REH cell (cell line): Measurements from ENCODE around the genes OR2F1, OR2A14, OR2A1 and TPK1.

DNA sequence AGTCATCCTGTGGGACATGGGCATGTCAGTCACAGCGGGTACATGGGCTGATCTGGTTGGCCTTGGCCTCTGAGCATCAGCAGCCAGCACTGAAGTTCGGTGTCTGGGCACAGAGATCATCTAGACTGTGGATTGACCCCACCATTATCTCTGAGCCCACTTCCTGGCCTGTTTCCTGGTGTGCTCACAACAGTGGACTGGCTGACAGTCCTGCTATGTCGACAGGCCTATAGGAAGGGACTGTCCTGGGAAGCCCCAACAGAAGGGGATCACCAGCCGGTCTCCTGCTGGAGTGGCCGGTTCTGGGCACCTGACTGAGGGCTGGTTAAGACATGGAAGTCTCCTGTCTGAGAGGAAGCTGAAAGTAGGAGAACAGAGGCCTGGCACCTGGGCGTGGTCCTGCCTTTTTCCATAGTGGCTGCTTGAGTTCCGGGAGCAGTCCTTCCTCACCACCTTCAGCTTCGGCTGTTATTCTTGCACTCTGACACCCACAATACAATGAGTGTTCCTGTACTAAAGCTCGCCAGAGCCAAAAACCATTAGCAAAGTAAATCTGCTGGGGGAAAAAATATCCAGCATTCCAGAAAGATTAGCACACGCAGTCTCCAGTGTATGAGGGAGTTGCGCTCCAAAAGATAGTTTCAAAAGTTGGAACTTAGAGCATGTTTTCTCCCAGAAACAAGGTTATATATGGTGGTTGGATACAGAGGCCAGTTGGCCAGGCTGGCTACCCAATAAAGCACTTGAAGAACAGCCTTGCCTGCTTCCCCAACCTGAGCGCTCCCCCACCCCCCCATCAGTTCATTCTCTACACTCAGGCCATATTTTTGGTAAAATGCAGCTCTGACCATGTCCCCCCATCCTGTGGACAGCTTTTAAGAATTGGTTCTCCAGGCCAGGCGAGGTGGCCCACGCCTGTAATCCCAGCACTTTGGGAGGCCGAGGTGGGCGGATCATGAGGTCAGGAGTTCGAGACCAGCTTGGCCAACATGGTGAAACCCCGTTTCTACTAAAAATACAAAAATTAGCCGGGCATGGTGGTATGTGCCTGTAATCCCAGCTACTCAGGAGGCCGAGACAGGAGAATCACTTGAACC is 11.0 kb downstream of the ZYX start:
- PRO-cap, result no peak

DNA sequence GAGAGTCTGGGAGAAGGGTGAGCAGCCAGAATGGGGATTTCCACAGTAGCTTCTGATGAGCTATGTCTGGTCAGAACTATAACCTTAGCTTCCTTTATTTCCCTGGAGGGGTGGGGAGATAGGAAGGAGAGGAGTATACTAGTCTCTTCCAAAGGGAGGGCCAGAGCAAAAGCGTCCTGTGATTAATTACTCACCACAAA is 41.8 kb downstream of the TAS2R41 start:
- PRO-cap, result no peak

GRCh38 chr7:143882607-143883173 is 19.3 kb downstream of the TCAF1 start:
- PRO-cap, result no peak

GRCh38 chr7:143954465-143955075 is at the start of gene OR2F1:
Gene OR2F1 (plus strand): TSS chr7:143954844.
- PRO-cap, result no peak

DNA sequence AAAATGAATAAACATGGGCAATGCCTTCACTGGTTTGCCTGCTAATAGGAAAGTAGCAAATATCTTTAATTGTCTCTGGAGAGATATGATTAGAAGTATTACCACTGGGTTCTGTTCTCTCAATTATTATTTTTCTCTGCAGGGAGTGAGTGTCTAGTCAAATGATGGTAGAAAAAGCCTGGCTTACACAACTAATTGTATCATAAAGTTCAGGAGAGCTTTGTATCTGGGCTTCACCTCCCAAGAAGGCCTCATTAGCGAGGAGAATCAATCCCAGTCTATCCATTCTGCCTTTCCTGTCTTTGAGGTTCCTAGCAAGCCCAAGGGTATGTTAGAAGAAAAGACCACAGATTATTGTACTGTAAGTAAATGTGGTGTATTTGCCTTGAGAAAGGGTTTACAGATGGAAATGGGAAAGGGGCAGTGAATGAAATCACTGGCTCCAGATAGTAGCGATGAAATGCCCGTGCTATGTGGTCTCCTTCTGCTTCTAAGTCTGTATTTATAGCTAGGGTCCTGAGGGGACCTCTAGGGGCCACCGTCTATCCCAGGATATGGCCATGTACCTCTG is at the start of gene OR2A14:
Gene OR2A14, plus strand, starts transcription at position 273 of the 571 bp plus-strand sequence.
- PRO-cap, result no peak

- PRO-cap, result no peak
Measured at GRCh38 chr7:144197996-144198491, 2.4 kb upstream of the ARHGEF35 start.

DNA sequence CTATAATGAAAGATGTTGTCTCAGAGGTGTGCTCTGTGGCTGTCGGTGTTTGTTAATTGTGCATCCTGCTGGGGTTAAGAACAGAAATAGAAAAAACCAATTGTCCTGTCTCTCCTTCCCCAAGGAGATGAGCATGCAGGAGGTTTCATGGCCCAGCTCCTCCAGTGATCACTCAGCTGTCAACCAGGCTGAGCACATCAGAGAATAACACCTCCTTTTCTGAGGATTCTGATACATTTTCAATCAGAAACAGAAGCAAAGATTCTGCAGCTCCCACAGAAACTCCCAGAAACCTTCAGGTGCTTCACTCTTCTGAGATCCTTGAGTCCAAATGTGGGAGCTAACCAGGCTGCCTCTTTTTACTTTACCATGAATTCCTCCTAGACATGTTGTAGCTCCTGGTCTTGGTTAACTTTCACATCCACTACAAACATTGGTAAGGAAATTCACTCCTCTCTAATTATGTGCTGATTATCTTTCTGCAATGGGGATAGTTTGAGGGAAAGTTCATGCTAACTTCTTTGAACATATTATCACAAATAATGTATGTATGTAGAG is at the start of gene OR2A1:
Gene OR2A1, plus strand, starts transcription at position 308 of the 558 bp plus-strand sequence.
- PRO-cap, result no peak

DNA sequence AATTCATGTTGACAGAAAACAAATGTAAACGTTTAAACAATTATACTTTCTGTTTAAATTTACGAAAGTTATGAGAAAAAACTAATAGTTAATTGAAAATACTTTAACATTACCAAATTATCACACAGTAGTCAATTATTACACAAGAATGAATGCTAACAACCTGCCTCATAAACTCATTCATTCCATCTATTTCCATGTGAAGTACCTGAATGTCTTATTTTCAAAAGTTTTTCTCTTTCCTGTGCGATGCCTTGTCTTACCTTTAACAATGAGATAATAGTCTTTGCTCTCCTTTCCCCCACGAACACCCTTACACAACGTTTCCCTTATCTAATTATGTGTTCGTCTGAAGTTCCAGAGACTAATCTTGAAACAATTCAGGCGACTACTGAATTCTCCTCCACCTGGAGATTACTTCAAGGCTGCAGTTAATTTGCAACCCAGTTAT is 1.5 kb downstream of the TPK1 start:
- PRO-cap, result no peak

GRCh38 chr7:144835157-144836273 is at the start of gene TPK1:
Gene TPK1 (minus strand): TSS chr7:144836053.
- PRO-cap, result bidirectional peak, plus-strand start at chr7:144835527, minus-strand start at chr7:144835238; bidirectional peak, plus-strand start at chr7:144836108, minus-strand start at chr7:144835971

DNA sequence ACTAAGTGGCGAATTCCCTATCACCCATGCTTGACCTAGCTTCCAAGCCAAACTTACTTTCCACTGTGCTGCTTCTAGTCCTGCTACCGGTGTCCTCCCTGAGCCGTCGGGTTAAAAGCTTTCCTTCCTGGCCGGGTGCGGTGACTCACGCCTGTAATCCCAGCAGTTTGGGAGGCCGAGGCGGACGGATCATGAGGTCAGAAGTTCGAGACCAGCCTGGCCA is 332 bp upstream of the TPK1 start:
- PRO-cap, result no peak

GRCh38 chr7:146750069-146750372 is 633.4 kb downstream of the CNTNAP2 start:
- PRO-cap, result no peak

DNA sequence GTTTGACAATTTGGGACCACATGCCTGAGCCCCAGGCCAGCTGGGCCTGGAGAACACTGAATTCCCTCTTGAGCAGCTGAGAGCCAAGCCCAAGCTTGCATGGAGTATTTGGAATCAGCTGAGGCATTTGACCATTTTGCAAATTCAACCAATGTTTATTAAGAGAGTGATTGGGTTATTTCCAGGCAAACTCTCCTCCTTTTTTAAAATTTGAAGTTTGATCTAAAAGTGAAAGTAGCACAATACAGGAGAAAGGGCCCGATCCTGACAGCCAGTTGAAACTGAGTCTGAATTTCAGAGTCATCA is 109.8 kb upstream of the C7orf33 start:
- PRO-cap, result no peak

GRCh38 chr7:148581729-148582055 is 8.9 kb upstream of the C7orf33 start:
- PRO-cap, result no peak

DNA sequence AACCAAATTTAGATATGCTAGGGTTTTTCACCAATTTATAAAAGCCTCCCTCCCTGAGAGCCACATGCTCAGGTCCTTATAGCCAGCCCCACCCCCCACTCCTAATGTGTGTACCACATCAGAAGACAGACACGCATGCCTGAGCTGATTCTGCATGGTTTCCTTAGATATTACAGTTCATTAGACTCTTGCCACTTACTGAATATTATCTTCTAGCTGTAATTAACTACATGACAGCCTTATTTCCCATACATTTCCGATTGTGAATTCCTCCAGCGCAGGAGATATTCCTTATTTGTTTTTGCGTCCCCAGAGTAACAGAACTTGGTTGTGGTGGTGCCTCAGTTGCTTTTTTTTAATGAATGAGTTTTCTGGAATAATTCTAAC is 2.1 kb downstream of the CUL1 start:
- PRO-cap, result no peak

- PRO-cap, result no peak
Measured at GRCh38 chr7:148772463-148773034, 73.8 kb downstream of the CUL1 start.

- PRO-cap, result no peak
Measured at GRCh38 chr7:148954774-148955317, 70.8 kb upstream of the EZH2 start.

- PRO-cap, result no peak
Measured at GRCh38 chr7:149147798-149148587, 740 bp downstream of the ZNF398 start.

DNA sequence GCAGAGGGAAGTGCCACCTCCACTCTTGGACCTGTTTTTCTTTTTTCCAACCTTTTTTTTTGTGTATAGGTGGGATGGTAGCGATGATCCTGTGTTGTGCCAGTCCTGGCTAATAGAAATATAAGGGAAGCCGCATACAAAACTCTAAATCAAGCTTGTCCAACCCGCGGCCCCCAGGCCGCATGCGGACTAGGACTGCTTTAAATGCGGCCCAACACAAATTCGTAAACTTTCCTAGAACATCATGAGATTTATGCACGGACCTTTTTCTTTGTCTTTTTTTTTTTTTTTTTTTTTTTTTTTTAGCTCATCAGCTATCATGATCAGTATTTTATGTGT is 1.3 kb downstream of the ZNF398 start:
- PRO-cap, result no peak

DNA sequence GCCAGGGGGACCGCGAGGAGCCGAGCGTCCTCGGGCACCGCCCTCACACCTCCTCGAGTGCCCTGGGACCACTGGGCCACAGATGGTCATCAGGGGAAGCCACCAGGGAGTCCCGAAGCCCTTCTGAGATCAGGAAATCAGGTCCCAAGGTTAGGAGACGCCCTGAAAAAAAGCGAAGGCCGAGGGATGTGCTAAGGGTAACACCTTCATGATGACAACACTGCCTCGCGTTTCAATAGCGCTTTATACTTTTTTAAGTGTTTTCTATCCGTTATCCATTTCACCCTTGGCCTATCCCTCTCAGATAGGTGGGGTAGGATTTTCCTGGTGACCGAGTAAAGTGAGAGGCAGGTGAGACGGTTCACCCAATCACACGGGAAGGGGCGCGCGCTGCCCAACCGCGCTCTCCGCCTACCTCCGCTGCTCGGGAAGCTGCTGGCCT is 14.6 kb upstream of the ZNF212 start:
- PRO-cap, result no peak

DNA sequence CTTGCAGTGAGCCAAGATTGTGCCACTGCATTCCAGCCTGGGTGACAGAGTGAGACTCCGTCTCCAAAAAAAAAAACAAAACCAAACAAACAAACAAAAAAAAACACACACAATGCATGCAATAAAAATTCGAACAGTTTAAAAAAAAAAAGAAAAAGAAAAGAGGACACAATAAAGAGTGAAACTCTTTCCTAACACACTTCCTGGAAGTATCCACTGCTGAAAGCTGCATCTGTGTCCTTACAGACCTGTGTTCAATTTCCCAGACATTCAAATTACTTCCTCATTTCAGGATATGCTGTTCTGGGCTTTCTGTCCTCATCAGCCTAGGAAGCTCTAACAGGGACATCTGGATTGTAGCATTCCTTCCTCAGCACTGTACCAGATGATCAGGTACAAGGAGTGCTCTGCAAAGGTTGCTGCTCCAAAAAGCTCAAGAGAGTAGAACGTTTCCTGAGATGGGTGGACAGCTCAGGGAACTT is 10.8 kb upstream of the ZNF212 start:
- PRO-cap, result no peak